Vein endothelial cell (primary cell): Measurements from ENCODE around the genes NOTCH2NLR, H3-7 and ANKRD35.

GRCh38 chr1:120701119-120701696, 22.5 kb upstream of the NOTCH2NLR start:
- CAGE, long polyA plus RNA = no peak

DNA sequence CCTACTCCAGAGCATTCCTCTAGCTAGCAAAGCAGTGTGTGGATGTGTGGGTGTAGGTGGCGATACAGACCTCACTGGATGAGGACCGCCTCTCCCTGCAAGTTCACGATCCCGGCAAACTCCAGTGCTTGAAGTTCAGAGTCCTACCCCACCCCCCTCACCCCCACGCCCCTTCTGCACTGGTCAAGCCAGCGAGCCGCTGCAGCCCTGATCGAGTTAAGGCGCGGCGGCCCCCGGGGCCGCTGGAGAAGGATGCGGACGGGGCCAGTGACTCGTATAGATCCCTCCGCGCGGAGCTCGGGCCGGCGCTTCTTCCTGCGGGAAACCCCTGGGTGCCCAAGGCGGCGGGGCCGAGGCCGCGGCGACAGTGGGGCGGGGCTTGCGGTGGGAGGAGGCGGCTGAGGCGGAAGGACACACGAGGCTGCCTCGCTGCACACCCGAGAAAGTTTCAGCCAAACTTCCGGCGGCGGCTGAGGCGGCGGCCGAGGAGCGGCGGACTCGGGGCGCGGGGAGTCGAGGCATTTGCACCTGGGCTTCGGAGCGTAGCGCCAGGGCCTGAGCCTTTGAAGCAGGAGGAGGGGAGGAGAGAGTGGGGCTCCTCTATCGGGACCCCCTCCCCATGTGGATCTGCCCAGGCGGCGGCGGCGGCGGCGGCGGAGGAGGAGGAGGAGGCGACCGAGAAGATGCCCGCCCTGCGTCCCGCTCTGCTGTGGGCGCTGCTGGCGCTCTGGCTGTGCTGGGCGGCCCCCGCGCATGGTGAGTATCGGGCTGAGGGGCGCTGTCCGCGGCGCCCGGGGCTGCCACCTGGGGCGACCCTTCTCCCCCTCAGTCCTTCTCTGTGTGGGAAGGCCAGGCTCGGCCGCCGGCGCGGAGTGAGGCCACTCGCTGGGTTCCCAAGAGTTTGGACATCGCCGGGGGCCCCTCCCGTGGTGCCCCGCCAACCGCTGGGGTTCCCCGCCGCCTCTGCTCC, at the start of gene NOTCH2NLR:
TSS of gene NOTCH2NLR (plus strand) at position 451 of the 970 bp plus-strand sequence.
- CAGE, long polyA plus RNA = no peak

GRCh38 chr1:121051213-121051920, 132.8 kb downstream of the FAM72B start:
- CAGE, long polyA plus RNA = no peak

GRCh38 chr1:121117737-121118237, 66.4 kb downstream of the FAM72B start:
- CAGE, long polyA plus RNA = no peak

- CAGE, long polyA plus RNA = no peak
Observed at GRCh38 chr1:143326808-143327219, 579.0 kb downstream of the H3-7 start.

DNA sequence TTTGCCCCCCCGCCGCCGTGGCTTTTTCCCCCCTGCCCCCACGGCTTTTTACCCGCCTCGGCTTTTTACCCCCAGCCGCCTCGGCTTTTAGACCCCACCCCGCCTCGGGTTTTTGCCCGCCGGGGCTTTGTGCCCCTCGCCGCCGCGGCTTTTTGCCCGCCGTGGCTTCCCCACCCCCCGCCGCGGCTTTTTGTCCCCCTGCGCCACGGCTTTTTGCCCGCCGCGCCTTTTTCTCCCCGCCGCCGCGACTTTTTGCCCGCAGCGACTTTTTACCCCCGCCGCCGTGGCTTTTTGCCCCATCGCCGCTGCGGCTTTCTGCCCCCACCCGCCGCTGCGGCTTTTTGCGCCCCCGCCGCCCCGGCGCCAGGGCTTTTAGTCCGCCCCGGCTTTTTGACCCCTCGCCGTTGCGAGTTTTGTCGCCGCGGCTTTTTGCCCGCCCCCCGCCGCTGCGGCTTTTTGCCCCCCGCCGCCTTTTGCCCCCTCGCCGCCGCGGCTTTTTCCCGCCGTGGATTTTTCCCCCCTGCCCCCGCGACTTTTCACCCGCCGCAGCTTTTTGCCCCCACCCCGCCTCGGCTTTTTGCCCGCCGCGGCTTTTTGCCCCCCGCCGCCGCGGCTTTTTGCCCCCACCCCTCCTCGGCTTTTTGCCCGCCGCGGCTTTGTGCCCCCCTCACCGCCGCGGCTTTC, 408.3 kb downstream of the H3-7 start:
- CAGE, long polyA plus RNA = no peak

- CAGE, long polyA plus RNA = no peak
Observed at GRCh38 chr1:143699190-143699699, 206.5 kb downstream of the H3-7 start.

GRCh38 chr1:143904264-143904944, 1.4 kb downstream of the H3-7 start:
- CAGE, long polyA plus RNA = no peak

GRCh38 chr1:143905481-143906305, at the start of gene H3-7:
TSS of gene H3-7 (minus strand) at chr1:143905977.
- CAGE, long polyA plus RNA = no peak

GRCh38 chr1:144412046-144413004, 38.9 kb upstream of the PPIAL4E start:
- CAGE, long polyA plus RNA = no peak

- CAGE, long polyA plus RNA = no peak
Observed at GRCh38 chr1:144490227-144490826, 28.9 kb upstream of the NBPF15 start.

DNA sequence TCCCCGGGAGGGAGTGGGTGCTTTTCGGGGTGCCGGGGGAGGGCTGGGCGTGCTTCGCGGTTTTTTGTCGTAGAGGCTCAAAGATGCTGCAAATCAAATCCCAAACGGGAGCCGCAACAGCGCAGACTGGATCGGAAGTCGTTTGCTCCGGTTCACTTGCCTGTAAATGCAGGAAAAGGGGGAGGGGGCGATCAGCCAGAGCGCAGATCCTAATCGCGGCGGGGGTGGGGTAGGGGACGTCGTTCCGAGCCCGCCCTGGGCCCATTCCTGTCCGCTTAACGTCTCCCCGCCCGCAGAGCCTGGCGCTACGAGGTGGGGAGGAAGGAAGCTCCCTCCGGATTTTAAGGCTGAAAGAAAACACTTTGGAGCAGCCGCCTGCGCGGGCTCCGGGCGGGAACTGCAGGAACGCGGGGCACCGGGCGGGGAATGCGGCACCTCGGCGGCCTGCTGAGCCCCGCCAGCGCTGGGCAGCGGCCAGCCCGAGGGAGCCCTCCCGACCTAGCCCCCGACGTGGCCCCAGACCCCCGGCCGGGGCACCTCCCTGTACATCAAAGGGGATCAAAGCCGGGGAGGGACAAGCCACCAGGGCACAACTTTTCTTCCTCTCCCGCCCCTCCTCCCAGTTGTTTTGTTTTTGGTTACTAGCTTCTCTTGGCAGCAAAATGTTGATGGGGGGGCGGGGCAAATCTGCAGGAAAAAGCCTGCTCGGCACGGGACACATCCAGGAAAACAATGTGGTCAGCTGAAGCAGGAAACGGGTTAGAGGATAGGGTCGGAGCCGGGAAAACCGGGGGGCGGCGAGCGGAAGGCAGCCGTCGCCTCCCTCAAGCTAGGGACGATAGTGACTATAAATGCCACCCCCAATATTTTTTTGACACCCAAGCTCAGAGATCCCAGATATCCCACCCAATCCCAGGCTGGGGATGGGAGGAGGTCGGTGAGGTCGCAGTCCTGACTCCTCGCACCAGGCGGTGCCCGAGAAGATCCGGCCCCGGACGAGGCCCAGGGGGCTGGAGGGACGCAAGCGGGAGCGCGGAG, 1.5 kb downstream of the SRGAP2B start:
- CAGE, long polyA plus RNA = no peak

GRCh38 chr1:145214338-145214918, 27.5 kb downstream of the PPIAL4D start:
- CAGE, long polyA plus RNA = no peak

DNA sequence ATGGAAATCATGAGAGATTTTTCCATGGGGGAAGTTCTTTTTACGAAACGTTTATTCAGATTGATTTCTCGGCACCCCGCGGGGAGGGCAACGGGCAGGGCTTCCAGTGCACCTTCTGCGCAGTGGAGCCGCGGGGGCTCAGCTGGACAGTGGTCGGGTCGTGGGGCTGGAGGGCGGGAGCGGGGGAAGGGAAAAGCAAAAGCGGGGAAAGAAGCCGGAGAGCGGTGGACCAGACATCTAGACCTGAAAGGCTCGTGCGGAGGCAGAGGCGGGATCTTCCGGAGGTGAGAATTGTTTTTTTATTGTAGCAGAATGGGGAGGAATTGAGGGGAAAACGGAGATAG, 50.6 kb upstream of the NBPF20 start:
- CAGE, long polyA plus RNA = no peak

- CAGE, long polyA plus RNA = no peak
Observed at GRCh38 chr1:145784392-145784752, 39.5 kb downstream of the RNF115 start.

DNA sequence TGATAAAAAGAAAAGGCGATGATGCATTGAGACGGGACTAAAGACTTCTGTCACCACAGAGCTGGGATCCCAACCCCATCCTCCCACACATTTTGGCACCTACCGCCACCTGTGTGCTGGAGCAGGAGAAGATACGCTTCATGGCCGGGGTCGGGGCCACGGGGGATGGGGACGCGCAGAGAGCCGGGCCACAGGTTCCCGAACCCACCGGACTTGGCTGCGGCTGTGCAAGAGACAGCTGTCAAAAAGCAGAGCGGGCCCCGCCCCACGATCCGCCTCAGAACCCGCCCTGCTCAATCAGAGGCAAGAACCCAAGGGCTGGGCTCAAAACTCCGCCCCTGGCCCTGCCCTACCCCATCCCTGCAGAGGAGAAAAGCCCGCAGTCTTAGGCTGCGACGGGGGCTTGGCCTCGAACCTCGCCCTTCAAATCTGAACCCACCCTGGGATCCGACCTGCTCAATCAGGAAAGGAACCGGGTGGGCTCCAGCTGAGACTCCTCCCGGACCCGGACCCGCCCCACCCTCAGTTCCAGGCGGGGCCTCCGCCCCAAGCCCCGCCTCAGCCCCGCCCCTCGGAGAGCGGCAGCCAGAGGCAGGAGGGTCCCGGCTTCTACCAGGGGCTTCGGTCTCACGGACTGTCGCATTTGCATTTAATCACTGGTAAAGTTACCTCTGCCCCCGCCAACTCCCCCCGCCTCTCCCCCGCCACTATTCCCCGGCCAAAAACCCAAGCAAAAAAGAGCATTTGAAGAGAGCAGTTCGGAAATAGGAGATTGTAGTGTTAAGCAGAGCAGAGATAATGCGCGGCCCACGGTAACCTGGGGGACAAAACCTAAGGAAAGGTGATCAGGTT, at the start of gene ANKRD35:
TSS of gene ANKRD35 (minus strand) at position 250 of the 852 bp plus-strand sequence.
- CAGE, long polyA plus RNA = no peak

DNA sequence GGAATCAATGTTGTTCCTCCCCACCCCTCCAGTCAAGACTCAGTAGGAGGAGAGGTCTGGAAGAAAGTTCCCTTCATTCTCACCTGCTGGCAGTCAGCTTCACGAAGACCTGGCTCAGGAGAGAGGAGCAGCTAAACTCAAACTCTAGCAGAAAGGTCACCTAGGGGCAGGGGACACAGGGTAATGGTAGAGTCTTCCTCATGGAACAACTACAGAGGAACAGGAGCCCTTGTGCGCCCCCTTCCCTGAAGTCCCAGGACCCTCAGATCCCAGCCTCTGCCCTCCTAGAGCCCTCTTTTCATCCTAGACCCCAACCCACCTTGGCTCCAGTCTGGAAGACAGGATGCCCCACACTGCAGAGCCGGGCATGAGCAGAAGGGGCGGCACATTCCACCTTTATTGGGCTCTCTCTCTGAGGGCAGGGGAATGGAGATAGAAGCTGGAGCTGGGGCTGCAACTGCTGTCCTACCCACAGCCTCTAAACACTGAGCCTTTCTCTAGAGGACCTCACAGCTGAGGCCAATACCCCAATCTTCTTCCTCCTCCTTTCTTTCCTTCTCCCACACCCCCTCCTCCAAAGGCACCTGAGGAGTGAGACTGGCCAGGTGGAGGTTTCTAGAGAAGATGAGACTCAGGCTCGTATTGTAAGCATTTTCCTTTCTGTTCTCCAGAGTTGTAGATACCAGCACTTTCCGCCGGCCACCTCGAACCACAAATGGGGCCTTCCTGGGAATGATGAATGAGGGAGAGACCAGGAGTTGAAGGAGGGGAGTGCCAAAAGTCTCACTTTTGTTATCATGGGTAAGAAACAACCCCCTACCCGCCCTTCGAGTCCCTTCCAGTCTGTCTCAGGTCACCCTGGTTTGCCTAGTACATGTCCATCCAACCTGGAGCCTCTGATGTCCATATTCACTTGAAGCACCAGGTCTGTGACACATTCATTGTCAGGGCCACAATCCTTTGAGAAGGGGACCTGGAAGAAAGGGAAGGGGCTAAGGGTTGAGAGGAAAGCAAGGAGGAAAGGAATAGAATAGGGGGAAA, 11.6 kb upstream of the ANKRD35 start:
- CAGE, long polyA plus RNA = no peak

DNA sequence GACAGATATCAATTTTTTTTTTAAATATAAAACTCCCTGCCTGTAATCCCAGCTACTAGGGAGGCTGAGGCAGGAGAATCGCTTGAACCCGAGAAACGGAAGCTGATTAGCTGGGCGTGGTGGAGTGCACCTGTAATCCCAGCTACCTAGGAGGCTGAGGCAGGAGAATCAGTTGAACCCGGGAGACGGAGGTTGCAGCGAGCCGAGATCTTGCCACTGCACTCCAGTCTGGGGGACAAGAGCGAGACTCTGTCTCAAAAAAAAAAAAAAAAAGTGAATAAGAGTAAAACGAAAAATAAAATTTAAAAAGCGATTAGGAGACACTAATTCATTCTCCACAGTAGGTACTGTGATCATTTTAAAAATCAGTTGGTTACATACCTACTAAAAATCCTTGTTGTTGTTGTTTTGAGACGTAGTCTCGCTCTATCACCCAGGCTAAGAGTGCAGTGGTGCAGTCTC, 734 bp upstream of the RBM8A start:
- CAGE, long polyA plus RNA = no peak

GRCh38 chr1:145991456-145992447, 4.6 kb downstream of the TXNIP start:
- CAGE, long polyA plus RNA = no peak

GRCh38 chr1:145993938-145994885, 2.2 kb downstream of the TXNIP start:
- CAGE, long polyA plus RNA = no peak